ENCODE data around the genes BMF, PLCB2, INAFM2 and BAHD1.

- PRO-cap: no peak
- RAMPAGE, long total RNA: no peak
These were observed 41.8 kb downstream of the THBS1 start for GRCh38 chr15:39622707-39623146.

DNA sequence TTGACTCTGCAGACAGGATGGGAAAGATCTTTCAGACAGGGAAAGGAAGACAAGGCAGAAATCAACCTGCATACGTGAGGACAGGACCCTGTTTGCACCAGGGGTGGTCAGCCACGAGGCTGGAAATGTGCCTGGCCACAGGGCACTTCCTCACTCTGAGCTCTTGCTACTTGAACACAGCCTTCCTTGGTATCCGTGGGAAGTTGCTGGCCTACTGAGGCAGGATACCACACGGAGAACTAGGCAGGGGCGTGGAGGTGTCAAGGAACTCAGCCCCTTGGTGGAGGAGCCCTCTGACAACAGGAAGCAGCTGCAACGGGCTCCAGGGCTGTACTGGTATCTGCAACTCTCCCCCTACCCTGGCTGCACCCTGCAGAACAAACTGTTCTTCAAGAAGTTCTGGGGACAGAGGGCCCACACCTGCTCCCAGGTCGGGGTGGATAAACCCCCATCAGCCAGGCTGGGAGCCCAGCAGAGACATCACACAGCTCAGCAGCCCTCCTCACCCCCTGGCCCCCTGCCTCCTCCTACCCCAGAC is 9.4 kb upstream of the SRP14 start:
- PRO-cap: no peak
- RAMPAGE, long total RNA: no peak

- PRO-cap: no peak
- RAMPAGE, long total RNA: no peak
These were observed at the start of gene BMF for GRCh38 chr15:40108572-40109663. TSS of gene BMF (minus strand) at chr15:40108879.

DNA sequence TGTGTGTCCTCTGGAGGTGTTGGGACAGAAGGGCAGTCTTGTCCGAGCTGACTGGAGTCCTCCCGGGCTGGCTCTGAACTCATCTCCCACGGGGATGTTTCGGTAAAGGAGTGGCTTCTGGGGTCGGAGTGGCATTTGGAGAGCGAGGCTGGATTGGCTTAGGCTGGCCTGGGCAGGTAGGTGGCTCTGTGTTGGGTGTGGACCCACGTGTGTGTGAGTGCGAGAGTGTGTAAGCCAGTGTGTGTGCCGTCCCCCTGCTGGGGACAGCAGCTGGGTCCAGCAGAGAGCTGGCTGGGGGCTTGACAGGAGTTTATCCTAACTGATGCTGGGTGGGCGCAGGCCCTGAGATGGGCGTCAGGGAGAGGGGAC is 748 bp downstream of the PAK6 start:
- PRO-cap: no peak
- RAMPAGE, long total RNA: no peak

DNA sequence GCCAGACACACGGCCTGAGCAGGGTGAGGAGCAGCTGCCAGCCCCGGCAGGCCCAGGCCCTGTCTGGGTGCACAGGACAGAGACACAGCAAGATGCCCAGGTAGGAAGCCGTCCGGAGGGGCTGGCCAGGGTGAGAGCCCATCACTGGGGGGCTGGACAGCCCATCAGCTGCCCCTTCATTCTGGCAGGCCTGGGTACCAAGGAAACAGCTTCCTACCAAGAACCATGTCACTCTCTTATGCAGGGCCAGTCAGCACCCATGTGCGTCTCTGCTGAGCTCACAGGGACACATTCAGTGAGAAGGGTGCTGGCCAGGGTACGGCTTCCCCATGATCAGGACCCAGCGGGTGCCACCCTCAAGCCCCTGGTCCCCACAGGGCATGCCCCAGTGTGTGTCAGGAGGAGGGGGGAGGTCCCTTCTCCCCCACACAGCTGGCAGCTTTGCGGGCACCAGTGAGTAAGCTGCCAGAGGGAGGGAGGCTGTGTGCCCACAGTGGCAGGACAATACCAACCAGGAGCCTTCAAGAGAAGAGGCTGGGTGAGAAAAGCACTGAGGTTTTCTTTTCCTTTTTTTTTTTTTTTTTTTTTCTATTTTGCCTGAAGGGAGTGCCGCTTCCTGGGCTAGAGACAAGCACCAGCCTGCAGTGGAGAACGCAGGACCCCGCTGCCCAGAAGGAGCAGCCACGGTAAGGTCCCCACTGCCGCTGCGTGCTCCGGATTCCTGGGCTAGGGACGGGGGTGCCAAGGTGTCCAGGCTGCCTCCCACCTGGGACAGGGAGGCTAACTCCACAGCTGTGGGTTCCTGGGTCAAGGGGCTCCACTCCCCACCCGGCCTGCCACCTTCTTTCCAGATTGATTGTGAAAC is 1.4 kb downstream of the PAK6 start:
- PRO-cap: no peak
- RAMPAGE, long total RNA: no peak

GRCh38 chr15:40307238-40308321 is at the start of gene PLCB2:
TSS of gene PLCB2 (minus strand) at chr15:40307935.
- PRO-cap: bidirectional peak, plus-strand start at chr15:40308038, minus-strand start at chr15:40307712
- RAMPAGE, long total RNA: no peak

DNA sequence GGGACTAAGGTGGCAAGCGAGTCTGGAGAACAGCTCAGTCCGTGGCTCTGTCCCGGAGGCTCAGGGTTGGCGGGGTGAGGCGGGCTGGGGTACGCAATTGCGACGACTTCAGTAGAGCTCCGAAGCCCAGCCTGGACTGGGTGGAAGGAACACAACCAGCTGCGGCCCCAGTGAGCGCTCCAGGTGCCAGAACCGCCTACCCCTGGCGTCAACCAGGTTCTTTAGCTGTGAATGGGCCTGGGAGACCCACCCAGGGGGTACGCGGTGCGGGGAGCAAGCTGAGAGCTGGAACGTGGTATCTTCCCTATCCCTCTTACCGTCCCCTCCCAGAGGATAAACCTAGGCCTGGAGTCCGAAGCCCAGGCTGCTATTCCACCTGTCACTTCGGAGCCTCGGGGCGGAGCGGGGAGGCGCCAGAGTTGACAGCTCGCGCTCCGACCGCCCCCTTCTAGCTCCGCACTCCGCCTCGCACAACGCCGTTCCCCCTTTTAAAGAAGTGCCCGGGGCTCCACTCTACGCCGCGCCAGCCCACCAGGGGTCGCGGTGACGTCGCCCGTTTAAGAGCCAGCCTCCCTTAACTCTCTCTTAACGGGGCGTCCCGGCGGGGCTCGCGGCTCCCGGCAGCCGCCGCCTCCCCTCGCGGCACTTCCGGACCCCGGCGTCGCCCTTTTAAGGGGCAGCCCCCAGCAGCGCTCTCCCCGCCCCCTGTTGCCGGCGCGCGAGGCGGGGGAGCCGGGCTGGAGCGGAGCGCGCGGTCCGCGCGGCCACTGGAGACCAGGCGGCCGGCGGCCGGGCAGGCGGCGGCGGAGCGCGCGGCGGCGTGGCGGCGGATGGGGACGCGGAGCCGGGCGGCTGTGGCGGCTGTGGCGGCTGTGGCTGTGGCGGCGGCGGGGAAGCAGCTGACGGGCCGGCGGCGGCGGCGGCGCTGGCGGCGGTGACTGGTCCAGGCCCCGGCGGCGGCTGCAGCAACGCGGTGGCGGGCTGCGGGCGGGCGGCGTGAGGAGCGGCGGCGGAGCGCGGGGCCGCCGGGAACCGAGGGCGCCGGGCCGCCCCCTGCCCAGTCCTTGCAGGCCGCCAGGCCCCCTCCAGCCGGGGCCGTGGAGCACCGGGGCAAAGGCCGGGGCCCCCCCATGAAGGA is at the start of gene INAFM2:
Gene INAFM2, plus strand, starts transcription at position 767 of the 1,138 bp plus-strand sequence.
- PRO-cap: no peak
- RAMPAGE, long total RNA: no peak

DNA sequence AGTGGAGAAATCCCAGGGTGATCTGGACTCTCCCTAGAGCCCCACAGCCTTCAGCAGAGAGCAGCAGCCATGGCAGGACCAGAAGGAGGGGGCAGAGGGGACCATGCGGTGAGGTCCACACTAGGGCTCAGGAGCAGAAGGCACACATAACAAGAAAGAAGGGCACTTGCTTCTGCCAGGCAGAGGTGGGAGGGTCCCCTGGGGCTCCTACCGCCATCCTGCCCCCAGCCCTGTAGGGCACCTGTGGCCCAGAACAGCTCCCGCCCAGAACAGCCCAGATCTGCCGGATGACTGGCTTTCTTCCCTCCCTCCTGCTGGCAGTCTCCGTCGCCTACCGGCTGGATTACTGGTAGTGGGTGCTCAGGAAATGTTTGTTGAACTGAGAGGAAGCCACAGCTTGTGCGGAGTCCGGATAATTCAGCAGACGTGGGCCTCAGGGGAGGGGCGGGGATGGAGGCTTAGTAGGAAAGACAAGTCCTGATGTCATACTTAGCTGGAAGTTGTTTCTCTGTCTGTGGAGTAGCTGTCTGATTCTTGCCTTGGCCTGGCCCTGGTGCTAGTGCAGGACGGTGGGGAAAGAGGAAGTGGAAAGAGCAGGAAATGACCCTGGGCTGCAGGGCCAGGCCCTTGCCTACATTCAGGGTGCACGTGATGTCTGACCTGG is 6.8 kb downstream of the CCDC9B start:
- PRO-cap: unidirectional peak, minus-strand start at position 561 of the sequence
- RAMPAGE, long total RNA: no peak

- PRO-cap: no peak
- RAMPAGE, long total RNA: no peak
These were observed 2.9 kb upstream of the PHGR1 start for GRCh38 chr15:40347826-40348435.

GRCh38 chr15:40440860-40441519 is at the start of gene BAHD1:
TSS of gene BAHD1 (plus strand) at chr15:40440953.
- PRO-cap: bidirectional peak, plus-strand start at chr15:40440953, minus-strand start at chr15:40440777
- RAMPAGE, long total RNA: no peak

DNA sequence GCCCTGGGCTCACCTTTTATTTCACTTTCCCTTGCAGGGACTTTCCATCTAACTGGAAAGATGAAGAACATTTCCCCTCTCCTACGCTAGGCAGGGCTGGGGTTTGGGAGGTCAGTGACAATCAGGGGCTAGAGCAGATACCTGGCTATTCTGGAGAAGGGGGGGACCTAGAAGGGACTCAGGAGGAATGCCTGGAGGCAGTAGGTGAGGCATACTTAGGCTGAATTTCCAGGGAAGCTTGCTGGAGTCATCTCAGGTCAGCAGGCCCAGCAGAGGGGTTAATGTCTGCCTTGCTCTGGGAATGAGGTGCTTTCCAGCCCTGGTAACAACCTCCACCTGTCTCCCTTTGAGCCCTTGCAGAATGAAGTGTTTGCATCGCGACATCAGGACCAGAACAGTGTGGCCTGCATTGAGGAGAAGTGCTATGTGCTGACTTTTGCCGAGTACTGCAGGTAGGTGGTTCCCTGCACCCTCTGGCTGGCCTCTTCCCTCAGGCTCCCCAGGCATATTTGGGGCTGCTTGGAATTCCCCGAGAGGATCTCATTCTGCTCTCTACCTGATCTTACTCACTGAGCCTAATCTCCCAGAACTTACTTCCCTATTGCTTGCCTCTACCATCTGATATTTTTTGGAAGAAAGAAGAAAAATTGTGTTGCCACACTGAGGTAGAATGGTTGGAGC is 5.7 kb upstream of the CHST14 start:
- PRO-cap: no peak
- RAMPAGE, long total RNA: no peak

- PRO-cap: no peak
- RAMPAGE, long total RNA: no peak
These were observed 14.2 kb downstream of the CCDC32 start for GRCh38 chr15:40550638-40551134.

DNA sequence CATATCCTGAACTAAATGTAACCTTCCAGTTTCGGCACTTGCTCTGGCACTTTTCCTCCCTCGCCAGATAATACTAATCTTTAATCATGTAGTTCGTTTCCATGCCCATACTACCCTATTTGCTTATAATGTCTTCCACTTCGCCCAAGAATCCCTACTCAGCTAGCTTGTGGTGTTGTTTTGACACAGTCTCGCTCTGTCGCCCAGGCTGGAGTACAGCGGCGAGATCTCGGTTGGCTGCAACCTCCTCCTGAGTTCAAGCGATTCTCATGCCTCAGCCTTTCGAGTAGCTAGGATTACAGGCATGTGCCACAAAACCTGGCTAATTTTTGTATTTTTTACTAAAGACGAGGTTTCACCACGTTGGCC is 1.1 kb upstream of the RAD51 start:
- PRO-cap: no peak
- RAMPAGE, long total RNA: no peak

GRCh38 chr15:40751170-40751703 is 3.8 kb downstream of the RMDN3 start:
- PRO-cap: no peak
- RAMPAGE, long total RNA: no peak

DNA sequence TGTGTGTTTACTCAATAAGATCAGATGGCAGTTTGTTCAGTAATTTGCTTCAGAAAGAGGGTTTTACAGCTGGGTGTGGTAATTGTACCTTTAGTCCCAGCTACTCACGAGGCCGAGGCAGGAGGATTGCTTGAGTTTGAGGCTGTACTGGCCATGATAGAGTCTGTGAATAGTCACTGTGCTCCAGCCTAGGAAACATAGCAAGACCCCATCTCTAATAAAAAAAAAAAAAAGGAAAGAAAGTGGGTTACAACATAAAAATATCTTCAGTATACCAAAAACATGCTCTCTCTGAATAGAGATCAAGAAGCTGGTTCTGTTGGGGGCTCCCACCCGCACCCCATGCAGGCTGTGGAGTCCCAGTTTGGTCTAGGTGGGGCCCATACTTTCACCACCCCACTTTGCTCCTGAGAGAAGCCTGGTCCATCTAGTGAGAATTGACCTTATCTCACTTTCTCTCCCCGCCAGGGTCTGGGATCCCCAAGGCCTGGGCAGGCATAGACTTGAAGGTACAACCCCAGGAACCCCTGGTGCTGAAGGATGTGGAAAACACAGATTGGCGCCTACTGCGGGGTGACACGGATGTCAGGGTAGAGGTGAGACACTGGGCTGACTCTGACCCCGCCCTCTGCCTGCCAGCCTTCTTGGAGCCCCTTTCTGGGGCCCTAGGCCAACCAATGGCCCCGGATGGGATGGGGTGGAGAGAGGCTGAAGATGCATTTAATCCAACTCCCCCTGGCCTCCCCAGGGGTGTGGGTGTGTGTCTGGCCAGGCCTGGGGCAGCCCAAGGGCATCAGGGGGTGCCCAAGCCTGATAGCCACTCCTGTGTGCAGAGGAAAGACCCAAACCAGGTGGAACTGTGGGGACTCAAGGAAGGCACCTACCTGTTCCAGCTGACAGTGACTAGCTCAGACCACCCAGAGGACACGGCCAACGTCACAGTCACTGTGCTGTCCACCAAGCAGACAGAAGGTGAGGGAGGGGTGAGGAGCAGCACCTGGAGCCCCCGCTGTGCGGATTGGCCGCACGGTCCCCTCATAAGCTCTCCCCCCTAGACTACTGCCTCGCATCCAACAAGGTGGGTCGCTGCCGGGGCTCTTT is 9.2 kb downstream of the SPINT1 start:
- PRO-cap: no peak
- RAMPAGE, long total RNA: no peak

GRCh38 chr15:40928224-40928514 is 971 bp upstream of the DLL4 start:
- PRO-cap: no peak
- RAMPAGE, long total RNA: no peak

- PRO-cap: no peak
- RAMPAGE, long total RNA: no peak
These were observed 1.3 kb downstream of the DLL4 start for GRCh38 chr15:40930147-40931162.

DNA sequence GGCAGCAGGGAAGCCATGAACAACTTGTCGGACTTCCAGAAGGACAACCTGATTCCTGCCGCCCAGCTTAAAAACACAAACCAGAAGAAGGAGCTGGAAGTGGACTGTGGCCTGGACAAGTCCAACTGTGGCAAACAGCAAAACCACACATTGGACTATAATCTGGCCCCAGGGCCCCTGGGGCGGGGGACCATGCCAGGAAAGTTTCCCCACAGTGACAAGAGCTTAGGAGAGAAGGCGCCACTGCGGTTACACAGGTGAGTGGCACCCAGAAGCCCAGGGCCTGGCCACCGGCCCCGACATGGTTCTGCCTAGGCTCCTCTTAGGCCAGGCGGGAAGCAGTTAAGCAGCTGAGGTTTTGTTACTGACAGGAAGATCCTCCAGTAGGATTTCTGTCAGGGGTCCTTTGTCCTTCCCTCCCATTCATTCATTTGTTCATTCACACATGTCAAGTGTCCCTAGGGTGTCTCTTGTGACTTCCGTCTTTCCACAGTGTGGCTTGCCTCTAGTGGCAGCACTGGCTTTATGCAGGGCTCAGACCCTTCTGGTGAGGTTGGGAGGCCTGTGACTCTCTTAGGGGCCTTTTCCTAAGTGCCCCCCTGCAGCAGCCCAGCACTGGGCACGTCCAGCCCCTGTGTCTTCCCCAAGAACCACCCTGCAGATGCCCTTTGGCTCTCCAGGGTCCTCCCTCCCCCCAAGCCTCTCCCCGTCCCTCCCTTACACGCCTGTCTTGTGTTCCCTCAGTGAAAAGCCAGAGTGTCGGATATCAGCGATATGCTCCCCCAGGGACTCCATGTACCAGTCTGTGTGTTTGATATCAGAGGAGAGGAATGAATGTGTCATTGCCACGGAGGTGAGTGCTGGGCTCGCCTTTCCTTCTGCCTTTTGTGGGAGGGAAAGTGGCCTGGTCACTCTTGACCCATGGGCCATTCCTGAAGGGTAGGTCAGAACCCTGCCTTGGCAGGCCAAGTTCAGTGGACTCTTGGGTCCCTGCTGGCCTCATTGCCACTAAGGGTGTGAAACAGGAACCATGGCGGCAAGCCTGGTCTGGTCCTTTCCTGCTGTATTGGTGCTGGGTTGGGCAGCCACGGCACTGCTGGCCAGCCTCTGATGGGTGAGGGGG is 7.9 kb downstream of the DLL4 start:
- PRO-cap: no peak
- RAMPAGE, long total RNA: no peak

- PRO-cap: no peak
- RAMPAGE, long total RNA: no peak
These were observed 19.0 kb downstream of the CHAC1 start for GRCh38 chr15:40972102-40972842.

DNA sequence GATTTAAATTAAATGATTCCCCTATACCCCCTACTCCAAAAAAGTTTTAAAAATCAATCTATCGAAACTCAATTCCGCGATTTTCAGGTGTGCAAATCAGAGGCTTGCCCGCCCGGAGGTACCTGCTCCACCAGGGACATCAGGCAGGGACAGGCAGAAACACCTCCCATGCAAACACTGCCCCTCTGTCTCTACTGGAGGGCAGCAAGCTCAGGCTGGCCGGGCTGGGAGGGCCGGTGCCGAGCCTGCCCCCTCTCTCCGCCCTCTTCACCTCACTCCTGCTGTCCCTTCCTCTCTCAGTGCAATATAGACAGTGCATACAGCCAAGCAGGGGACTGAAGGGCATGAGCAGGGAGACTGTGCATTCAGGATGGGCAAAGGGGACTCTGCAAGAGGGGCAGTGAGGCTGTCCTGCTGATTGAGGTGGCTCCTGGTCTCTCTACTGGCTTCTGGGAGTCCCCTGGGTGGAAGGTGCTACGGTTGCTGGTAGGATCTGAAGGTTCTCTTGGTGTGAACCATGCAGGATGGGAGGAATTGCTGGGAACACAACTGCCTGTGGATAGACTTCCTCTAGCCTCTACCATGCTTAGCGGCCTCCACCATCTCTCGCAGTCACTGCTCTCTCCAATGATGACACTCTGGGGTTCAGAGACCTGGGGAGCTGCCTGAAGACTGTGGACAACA is 26.0 kb downstream of the CHAC1 start:
- PRO-cap: no peak
- RAMPAGE, long total RNA: no peak